Measurements from ENCODE around the gene NUP210.

- PRO-cap = no peak
These were observed 63.3 kb downstream of the IQSEC1 start for GRCh38 chr3:13009706-13010455.

- PRO-cap = no peak
These were observed 19.2 kb upstream of the IQSEC1 start for GRCh38 chr3:13092292-13093048.

DNA sequence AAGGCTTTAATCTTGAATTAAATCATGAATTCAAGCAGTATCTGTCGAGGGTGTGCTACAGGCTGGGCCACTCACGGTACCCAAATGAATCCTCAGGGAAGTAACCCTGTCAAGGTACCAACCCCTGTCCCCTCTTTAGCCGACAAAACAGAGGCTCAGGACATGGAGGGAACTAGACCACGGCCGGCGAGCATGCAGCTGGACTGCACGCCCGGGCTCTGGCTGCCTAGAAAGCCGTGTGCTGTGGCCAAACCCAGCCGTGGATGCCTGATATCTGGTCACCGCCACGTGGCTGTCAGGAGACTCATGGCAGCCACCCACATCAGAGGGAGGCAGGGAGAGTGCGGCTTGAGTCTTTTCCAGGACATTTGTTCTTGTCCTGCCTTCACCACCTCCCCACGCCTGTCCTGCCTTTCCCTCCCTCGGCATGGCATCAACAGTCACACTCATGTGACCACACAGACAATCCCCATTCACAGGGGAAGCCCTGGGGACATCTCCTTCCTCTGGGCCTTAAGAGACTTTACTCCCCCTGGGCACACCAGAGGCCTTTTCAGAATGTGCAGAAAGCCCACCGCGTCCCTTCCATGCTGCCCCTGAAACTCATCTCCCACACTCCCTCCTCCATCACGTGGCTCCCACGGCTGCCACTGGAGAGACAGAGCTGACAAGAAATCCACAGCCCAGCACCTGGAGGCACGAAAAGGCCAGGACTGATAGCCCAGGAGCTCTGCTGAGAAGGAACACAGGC is 71.0 kb upstream of the IQSEC1 start:
- PRO-cap = no peak

DNA sequence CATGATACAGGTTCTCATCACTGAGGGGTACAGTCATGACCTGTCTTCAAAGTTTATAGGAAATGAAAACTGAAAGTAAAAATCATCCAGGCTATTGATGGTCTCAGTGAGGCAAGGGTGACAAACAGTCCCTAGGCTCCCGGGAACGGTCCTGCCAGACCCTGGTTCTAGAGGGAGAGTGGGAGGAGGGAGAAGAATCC is 76.5 kb upstream of the IQSEC1 start:
- PRO-cap = no peak

- PRO-cap = no peak
These were observed 142.3 kb downstream of the NUP210 start for GRCh38 chr3:13277867-13278261.

DNA sequence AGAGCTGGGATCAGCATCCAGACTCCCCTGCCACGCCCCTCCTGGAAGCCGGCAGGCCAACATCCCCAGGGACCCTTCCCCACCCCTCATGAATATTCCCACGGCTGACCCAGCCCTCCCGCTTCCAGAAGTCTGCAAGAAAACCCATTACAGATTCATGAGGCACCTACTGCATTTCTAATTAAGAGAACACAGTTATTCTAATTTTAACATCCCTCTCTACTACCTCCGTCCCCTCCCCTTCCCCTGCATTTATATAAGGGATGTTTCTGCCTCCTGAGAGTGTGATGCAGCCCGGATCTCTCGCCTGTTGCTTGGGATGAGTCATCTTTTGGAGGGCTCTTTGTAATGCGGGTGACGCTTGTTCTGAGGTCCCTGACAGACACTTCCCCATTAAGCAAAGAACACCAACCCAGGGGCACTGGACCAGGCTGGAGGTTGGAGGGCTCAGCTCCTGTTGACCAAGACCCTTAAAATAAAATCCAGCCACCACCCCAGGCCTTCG is 118.7 kb downstream of the NUP210 start:
- PRO-cap = no peak

- PRO-cap = no peak
These were observed 75.1 kb downstream of the NUP210 start for GRCh38 chr3:13344854-13345645.

- PRO-cap = no peak
These were observed 71.0 kb downstream of the NUP210 start for GRCh38 chr3:13348982-13349759.

- PRO-cap = bidirectional peak, plus-strand start at chr3:13420437, minus-strand start at chr3:13420282
These were observed at the start of gene NUP210 for GRCh38 chr3:13420194-13420556. Gene NUP210, minus strand, starts transcription at chr3:13420322.

DNA sequence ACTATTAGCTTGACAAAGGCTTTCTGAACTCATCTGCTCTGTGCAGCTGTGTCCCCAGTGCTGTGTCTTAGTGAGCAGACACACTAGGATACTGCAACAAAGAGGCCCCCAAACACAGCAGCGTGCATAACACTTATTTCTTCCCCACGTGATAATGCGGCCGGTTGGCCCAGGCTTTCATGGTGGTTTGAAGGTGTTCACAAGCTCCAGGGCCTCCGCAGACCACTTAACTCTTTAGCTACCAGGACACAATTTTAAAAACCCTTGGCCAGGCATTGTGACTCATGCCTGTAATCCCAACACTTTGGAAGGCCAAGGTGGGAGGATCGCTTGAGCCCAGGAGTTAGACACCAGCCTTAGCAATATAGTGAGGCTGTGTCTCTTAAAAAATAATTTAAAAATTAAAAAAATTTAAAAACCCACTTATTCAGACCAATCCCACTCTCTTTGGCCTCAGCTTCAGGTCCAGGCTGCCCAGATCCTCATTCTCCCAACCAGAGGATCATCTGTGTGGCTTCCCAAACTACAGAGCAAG is 2.0 kb upstream of the HDAC11 start:
- PRO-cap = no peak

DNA sequence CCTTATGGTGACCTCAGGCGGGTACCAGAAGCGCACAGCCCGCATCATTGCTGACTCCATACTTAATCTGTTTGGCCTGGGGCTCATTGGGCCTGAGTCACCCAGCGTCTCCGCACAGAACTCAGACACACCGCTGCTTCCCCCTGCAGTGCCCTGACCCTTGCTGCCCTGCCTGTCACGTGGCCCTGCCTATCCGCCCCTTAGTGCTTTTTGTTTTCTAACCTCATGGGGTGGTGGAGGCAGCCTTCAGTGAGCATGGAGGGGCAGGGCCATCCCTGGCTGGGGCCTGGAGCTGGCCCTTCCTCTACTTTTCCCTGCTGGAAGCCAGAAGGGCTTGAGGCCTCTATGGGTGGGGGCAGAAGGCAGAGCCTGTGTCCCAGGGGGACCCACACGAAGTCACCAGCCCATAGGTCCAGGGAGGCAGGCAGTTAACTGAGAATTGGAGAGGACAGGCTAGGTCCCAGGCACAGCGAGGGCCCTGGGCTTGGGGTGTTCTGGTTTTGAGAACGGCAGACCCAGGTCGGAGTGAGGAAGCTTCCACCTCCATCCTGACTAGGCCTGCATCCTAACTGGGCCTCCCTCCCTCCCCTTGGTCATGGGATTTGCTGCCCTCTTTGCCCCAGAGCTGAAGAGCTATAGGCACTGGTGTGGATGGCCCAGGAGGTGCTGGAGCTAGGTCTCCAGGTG is 24.6 kb downstream of the HDAC11 start:
- PRO-cap = no peak

DNA sequence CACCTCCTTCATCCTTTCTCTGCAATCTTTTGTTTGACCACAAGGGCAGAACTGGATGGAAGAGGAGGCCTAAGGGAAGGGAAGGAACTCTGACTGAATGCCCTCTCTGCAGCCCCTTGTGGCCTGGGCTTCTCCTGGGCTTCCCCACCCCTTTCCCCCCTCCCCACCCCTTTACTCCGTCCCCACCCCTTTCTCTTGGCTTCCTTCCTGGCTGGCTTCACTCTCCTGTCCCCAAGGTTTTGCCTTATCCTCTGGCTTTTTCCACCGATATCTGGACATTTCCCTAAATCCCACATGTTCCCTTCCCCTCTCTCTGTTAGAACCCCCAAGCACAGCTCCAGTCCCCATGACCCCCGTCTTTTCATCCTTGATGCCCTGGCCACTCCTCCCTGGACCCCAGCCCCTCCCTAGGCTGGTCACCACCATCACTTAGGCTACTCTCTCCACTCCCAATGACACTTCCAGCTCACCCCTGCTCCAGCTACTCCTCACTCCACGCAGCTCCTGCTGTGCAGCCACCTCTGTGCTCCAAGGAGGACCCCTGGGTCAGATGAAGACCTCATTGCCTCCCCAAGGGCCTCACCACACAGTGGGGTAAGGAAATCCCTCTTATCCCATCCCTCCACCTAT is 20.2 kb upstream of the FBLN2 start:
- PRO-cap = no peak

DNA sequence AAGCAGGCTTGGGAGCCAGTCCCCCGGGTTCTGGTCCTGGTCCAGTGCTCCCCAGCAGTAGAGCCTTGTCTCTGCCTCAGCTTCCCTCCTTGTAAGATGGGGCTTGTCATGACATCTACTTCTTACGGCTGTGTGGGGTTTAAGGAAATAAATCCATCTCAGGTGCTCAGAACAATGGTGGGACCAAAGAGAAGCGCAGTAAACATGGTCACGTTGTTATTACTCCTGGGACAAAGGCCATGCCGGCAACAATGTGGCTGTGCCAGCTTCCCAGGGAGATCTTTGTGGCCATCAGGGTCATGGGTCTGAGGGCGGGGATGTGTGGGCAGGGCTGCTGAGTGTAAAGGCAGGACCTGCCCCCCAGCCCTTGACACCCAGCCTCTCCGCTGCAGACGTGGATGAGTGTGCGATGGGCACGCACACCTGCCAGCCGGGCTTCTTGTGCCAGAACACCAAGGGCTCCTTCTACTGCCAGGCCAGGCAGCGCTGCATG is 78.6 kb downstream of the FBLN2 start:
- PRO-cap = no peak

DNA sequence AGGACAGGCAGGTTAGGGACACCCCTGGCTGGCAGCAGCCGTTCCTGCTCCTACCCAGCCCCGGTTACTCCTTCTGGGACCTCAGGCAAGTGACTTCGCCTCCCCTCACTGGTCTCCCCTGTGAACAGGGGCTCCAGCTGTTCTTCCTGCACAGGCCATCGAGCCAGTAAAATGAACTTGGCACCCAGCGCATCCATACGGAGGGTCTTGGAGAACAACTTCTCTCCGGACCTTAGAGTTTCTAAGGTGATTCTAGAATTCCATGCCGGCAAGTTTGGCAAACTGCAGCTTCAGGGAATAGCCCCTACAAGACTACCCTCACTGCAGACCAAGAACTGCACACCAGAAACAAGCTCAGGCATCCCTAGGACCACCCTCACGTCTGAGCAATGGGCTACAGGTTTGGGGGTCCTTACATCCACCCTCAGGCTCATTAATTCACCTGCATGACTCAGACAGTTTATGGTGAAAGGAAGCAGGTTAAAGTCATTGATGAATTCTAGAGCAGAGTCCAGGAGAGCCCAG is 90.6 kb downstream of the FBLN2 start:
- PRO-cap = no peak

GRCh38 chr3:14134174-14135033 is 9.6 kb downstream of the TMEM43 start:
- PRO-cap = no peak

DNA sequence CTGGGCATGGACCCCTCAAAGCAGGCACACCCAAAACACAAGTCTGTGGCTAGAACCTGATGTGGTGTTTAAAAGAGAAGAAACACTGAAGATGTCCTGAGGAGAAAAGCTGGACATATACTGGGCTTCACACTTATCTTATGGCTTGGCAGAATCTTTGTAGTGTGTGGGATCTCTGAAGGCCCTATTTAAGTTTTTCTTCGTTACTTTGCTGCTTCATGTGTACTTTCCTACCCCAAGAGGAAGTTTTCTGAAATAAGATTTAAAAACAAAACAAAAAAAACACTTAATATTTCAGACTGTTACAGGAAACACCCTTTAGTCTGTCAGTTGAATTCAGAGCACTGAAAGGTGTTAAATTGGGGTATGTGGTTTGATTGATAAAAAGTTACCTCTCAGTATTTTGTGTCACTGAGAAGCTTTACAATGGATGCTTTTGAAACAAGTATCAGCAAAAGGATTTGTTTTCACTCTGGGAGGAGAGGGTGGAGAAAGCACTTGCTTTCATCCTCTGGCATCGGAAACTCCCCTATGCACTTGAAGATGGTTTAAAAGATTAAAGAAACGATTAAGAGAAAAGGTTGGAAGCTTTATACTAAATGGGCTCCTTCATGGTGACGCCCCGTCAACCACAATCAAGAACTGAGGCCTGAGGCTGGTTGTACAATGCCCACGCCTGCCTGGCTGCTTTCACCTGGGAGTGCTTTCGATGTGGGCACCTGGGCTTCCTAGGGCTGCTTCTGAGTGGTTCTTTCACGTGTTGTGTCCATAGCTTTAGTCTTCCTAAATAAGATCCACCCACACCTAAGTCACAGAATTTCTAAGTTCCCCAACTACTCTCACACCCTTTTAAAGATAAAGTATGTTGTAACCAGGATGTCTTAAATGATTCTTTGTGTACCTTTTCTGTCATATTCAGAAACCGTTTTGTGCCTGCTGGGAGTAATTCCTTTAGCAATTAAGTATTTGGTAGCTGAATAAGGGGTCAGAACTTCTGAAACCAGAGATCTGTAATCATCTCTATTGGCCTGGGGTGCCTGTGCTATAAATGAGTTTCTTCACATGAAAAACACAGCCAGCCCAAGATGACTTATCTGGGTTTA is 17.8 kb downstream of the TMEM43 start:
- PRO-cap = no peak

- PRO-cap = no peak
These were observed 3.0 kb downstream of the XPC start for GRCh38 chr3:14175228-14176068.

DNA sequence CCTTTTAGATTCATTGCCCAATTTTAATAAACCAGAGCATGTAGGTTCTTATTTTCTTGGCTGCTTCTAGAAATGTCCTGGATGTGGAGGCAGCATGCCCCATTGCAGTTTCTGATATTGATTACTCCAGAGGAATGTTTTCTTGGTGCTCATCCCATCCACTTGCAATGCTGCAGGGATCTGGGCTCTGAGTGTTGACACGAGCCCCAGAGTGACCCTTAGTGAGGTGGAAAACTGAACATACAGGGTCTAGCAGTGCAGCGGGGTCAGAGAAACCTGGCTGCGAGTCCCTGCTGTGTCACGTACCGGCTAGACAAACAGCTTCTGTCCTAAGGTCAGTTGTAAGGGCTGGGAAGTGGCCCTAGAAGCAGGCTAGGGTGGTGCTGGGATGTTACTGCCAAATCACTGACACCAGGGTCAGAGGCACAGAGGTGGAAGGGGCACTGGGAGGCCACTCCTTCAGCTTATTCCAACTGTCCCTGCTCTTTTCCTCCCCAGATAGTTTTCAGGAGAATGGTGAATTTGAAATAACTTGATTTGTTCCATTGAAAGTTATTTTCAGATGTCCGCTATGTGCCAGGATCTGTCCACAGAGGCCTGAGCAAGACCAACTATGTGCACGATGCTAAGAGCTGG is 23.7 kb downstream of the LSM3 start:
- PRO-cap = no peak

GRCh38 chr3:14204451-14205380 is 26.1 kb downstream of the LSM3 start:
- PRO-cap = no peak

- PRO-cap = unidirectional peak, minus-strand start at chr3:14377810
These were observed 24.7 kb upstream of the SLC6A6 start for GRCh38 chr3:14377653-14378156.

Data from Metastatic Lung Carcinoma in the Adrenal Gland (tissue), 1 donor.